Helper T cell (primary cell): ENCODE measurements around the gene CYP2D6.

DNA sequence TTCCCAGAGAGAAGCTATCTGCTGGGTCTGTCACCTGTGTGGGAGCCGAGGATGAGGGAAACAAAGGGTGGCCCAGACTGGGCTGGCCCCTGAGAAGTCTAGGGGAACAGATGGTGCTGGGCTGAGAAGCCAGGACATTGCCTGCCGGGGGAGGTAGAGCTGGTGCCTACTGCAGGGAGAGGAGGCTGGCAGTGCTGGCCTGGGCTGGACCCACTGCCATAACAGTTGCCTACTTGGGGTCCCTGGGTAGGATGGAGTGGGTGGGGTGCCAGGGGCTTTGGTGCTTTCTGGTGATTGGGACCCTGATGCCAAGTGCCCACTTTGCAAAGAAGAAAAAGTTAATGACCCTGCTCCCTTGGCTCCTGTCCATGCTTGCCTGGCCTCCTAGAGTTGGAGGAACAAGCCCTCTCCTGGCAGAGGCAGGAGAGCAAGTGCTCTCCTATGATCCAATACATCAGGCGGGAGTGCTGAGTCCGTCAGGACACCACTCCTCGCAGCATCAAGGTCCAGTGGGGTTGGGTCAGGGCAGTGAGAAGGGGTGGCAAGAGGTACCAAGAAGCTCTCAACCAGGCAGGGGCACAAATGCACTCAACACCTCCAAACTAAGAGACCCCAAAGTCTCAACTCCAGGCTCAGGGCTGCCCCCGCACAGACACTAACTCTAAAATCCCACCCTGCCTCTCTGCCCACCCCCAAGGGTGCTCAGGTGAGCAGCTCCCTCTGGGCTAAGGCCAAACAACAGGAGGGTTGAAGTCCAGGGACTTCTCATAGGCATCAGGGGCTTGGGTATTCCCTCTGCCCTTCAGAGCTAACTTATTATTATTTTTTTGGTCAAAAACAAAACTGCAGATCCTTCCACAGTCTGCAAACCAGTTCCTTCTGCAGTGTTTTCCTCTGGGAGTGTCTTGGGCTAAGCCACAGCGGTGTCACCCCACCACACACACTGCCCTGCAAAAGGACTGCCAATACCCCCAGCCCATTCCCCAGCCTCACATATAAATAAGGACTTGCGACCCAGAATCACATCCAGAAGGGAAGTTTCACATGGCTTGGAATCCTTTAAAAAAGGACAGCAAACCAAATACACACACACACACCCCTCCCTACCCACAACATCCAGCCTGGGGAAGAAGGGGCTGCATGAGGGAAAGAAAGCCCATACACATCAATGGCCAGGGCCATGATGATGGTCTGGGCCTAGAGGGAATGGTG is 11.8 kb downstream of the TOB2 start:
- PRO-cap, 2 experiments: no peak in any of the 2 experiments

GRCh38 chr22:41444827-41445705 is 1.5 kb downstream of the TOB2 start:
- PRO-cap, 2 experiments: peak in 1 of 2 experiments; most common plus-strand start chr22:41445262 (in 1); most common minus-strand start chr22:41445239 (in 1)

DNA sequence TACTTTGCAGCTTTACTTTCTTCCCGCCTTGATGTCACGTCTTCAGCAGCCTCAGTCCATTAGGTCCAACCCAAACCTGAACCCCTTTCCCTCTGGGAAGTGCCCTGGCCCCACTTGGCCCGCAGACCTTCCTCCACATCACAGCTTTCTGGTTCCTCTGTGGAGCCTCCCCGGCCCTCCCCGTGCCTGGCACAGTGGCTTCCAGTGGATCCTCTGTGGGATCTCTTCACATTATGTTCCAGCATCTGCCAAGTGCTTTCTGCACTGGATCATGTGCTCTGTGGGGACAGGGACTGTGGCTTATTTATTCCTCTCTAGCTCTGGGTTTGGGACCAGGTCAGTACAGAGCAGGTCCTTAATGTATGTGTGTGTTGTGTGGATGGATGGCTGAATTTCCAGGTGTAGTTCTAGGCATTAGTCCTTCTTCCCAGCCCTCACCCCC is 30.9 kb downstream of the POLR3H start:
- PRO-cap, 2 experiments: no peak in any of the 2 experiments

GRCh38 chr22:41531470-41531709 is 12.9 kb downstream of the POLR3H start:
- PRO-cap, 2 experiments: no peak in any of the 2 experiments

- PRO-cap, 2 experiments: no peak in any of the 2 experiments
These were observed 47.3 kb downstream of the MEI1 start for GRCh38 chr22:41746686-41746939.

DNA sequence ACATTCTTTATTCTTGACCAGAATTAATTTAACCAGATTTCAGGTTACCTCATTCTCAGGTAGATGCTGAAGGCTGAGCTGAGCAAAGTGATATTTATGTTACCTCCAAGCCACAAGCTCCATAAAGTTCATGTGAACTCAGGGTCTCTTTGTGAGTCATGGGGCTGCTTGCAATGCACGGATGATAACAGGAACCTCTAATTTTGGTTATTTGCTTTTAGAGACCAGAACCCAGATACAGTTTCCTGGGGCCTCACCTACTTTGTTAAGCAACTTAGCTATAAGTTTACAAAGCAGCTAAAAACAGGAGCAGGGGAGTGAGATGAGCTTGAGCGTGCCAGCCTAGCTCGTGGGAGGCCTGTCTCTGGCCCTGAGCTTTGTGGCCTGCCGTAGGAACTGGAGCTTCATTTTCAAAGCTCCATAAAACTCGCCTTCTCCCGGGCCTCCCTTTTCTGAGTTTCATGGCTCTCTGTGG is 29.2 kb downstream of the SREBF2 start:
- PRO-cap, 2 experiments: peak in 2 of 2 experiments; most common plus-strand start position 309 of the sequence (in 2); most common minus-strand start position 89 of the sequence (in 1)

DNA sequence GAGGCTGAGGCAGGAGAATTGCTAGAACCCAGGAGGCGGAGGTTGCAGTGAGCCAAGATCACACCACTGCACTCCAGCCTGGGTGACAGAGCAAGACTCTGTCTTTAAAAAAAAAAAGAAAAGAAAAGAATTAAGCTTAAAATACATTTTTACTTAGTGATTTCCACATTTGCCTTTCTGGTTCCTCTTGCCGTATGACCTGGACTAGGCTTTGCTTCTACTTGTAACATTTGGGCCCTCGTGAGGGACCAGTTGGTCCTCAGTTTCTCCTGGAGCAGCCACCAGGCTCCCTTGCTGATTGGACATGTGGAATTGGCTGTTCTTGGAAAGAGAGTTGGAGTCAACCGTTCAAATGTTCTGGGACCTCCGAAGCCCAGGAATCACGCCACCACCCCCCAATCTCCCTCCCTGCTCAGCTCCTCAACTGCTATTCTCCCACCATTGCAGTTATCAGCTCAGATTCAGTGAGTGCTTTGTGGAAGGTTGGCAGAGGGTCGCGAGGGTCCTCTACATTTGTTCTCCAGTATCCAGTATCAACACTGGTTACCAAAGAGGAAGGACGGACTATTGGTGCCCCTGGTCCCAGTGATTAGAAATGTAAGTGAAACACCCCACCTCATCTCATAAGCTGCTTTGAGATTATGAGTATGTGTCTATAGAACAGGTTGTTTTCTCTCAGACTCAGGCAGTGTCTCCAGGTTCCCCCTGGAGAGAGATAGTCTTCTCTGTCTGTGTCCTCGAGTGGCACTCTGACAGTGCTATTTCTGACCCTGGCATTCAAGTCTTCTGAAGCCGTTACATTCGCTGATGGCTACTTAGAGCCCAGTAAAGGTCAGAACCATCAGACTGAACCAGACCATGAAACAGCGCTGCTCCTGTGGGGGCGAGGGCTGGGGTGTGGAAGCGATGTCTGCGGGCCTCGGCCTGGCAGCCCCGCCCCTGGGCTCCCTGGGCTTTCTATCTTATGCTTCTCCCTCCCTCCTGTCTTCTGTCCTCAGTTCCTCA is 23.8 kb downstream of the SHISA8 start:
- PRO-cap, 2 experiments: no peak in any of the 2 experiments

- PRO-cap, 2 experiments: no peak in any of the 2 experiments
These were observed 3.3 kb downstream of the CENPM start for GRCh38 chr22:41943607-41944158.

GRCh38 chr22:42130593-42131323 is at the start of gene CYP2D6:
TSS of gene CYP2D6 (minus strand) at chr22:42130810.
- PRO-cap, 2 experiments: no peak in any of the 2 experiments

DNA sequence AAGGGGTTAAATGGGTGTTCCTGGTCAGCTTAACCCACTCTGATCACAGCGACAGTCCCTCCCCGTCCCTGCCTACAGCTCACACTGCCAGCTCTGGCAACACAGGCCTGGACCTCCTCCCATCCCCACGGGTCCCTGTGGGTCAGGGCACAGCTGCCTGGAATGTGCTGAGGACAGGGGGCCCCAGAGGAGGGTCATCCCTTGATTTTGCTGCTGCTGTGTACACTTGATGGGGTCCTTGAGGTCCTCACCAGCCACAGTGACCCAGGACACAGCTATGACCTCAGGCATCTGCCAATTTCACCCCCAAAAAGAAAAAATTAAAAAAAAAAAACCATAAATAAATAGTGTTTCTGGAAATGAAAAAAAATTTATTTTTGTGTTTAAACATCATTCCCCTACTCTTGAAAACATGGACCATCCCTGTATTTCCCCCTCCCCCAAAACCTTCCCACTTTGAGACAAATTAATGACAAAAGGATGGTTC is 29.8 kb upstream of the CYP2D6 start:
- PRO-cap, 2 experiments: no peak in any of the 2 experiments

DNA sequence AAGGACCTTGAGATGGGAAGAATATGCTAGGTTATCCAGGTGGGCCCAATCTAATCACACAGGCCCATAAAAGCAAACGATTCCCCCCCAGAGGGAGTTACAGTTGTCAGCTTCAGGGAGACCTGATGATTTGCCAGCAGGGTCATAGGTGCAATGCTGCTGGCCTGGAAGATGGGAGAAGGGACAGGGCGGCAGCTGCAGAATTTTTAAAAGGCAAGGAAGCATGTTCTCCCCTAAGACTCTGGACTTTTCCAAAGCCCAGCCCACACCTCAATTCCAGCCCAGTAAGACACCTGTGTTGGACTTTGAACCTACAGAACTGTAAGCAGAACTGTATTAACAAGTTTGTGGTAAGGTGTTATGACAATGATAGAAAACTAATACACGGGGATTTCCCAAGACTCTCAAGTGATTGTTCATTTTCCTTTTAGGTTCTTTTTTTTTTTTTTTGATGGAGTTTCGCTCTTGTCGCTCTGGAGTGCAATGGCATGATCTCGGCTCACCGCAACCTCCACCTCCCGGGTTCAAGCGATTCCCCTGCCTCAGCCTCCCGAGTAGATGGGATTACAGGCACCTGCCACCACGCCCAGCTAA is 52.8 kb upstream of the CYP2D6 start:
- PRO-cap, 2 experiments: peak in 2 of 2 experiments; most common plus-strand start position 454 of the sequence (in 1); most common minus-strand start position 311 of the sequence (in 1)

- PRO-cap, 2 experiments: no peak in any of the 2 experiments
These were observed 60.0 kb downstream of the TCF20 start for GRCh38 chr22:42209934-42211348.

GRCh38 chr22:42298748-42299146 is 28.3 kb upstream of the TCF20 start:
- PRO-cap, 2 experiments: no peak in any of the 2 experiments

DNA sequence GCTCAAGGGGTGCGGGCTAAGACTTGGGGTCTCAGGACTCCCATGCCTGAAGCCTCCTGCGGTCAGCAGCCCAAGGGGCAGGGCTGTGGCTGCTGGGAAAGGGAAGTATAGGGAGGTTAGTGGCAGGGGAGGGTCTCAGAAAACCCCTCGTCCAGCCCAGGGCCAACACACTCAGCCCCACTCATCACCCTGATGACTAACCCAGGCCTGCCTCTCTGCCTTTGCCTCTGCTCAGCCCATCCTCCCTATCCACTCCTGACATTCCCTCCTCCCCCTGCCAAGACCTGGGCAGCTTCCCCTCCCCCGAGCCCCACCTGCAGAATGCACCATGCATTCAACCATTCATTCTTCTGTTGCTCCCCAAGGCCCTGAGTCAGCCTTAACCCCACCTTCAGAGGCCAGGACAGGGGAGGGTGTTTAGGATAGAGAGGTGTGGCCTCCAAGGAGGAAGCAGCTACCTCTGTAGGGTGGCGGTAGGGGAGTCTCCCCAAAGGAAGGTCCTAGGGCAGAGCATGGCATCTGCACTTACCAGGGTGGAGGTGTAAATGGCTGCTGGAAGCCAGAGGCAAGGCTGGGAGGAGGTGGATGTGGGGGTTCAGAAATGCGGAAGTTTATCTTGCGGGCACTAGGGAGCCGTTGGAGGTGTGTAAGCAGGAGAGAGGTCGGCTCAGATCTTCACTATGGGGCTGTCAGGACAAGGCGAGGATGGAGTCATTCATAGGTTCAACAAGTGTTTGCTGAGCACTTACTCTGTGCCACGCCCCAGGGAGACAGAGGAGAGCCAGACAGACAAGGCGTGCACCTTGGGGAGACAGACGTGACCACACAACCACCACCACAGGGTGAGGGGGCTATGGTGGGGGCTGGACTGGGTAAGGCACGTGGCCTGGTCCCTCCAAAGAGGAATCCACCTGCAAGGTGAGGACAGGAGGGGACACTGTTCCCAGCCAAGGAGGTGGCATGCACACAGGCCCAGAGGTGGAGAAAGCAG is 30.4 kb upstream of the TCF20 start:
- PRO-cap, 2 experiments: no peak in any of the 2 experiments

DNA sequence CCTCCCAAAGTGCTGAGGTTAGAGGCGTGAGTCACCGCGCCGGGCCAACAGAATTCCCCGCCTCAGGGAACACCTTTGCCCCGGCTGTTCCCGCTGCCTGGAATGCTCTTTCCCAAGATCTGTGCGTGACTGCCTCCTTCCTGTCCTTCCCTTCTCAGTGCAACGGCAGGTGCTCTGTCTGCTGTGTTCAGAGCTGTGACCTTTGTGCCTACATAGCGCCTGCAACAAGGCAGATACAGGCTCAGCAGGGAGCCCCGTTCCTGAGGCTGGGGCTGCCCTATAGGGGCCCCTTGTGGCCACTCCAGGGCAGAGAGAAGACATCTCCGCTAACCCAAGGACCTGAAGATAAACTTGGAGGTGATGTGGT is 43.4 kb upstream of the TCF20 start:
- PRO-cap, 2 experiments: no peak in any of the 2 experiments

DNA sequence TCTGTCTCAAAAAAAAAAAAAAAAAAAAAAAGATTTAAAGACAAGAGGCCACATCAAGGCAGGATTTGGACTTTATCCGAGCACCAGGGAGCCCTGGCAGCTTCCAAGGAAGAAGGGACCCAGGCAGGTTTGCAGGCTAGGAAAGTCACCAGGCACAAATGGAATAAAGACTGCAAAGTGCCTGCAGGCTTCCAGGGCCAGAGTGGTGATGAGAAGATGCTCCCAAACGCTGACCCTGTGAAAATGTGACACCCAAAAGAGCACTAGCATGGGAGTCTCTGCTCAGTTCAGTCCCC is 45.6 kb upstream of the TCF20 start:
- PRO-cap, 2 experiments: no peak in any of the 2 experiments

GRCh38 chr22:42340538-42341790 is 70.5 kb upstream of the TCF20 start:
- PRO-cap, 2 experiments: no peak in any of the 2 experiments

DNA sequence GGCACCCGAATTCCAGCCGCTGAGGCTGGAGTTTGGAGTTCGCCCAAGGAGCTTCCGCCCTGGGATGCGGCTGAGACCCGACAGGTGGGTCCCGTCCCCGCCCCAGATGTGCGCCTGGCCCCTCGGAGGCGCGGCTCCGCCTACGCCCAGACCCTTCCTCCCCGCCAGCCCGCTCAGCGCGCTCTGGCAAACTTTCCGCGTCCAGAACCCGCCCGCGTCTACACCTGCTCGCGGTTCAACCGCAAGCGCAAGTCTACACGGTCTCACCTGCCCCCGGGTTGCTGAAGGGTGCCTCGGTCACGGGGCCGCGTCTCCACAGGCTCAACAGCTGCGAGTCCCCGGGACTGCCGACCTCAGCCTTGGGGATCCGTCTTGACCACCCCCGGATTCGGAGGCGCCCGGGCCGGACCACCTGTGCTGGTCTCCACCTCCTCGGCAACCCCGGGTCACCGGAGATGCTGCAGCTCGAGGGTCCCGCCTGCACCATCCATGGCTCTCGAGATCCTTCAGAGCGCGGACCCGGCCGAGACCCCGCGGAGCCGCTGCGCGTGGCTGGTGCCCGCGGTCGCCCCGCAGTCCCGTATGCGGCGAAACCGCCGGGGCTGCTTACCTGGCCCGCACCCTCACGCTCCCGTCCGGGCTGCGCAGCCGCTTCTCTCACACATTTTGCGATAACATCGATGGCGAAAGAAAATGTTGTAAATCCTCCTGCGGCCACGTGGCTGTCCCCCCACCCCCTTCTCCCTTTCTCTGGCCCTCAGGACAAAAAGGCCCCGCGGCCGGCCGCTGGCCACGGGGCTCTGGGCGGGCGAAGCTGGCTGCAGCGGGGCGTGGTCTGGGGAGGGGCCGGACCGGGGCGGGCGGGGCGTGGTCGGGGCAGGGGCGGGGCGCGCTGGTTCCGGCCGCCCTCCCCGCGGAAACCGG is 63.5 kb downstream of the NFAM1 start:
- PRO-cap, 2 experiments: peak in 1 of 2 experiments; most common minus-strand start position 584 of the sequence (in 1)

- PRO-cap, 2 experiments: no peak in any of the 2 experiments
These were observed 47.5 kb downstream of the NFAM1 start for GRCh38 chr22:42384590-42385217.

GRCh38 chr22:42440059-42440561 is 7.9 kb upstream of the NFAM1 start:
- PRO-cap, 2 experiments: no peak in any of the 2 experiments